Choroid plexus epithelial cell (primary cell): ENCODE measurements around a stretch of chr7.

GRCh38 chr7:158753050-158754215, 48.8 kb upstream of the NCAPG2 start:
- RRBS, result no CpG with 5 or more reads among the region's 16 CpGs

DNA sequence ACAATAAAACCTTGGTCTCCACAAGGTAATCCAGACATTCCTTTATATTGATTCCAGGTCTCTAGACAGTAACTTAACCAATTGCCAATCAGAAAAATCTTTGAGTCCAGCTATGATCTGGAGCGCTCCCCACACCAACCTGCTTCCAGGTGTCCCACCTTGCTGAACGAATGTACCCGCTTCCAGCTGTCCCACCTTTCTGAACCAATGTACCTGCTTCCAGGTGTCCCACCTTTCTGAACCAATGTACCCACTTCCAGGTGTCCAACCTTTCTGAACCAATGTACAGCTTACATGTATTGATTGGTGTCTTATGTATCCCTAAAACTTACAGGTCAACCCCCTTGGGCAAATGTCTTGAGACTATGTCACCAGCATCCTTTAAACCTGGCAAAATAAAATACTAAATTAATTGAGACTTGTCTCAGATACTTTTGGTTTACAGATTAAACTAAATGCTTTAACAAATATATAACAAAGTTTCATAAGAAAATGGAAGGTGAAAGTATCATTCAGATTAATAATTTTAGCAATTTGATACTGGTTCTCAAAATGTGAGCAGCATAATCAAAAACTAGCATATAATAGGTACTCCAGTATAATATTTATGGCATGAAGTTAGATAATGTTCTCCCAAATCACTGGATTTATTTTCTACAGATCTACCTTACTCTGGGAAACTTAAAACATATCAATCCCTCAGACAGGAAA, 11.8 kb downstream of the ESYT2 start:
- RRBS, result no CpG with 5 or more reads among the region's 3 CpGs

DNA sequence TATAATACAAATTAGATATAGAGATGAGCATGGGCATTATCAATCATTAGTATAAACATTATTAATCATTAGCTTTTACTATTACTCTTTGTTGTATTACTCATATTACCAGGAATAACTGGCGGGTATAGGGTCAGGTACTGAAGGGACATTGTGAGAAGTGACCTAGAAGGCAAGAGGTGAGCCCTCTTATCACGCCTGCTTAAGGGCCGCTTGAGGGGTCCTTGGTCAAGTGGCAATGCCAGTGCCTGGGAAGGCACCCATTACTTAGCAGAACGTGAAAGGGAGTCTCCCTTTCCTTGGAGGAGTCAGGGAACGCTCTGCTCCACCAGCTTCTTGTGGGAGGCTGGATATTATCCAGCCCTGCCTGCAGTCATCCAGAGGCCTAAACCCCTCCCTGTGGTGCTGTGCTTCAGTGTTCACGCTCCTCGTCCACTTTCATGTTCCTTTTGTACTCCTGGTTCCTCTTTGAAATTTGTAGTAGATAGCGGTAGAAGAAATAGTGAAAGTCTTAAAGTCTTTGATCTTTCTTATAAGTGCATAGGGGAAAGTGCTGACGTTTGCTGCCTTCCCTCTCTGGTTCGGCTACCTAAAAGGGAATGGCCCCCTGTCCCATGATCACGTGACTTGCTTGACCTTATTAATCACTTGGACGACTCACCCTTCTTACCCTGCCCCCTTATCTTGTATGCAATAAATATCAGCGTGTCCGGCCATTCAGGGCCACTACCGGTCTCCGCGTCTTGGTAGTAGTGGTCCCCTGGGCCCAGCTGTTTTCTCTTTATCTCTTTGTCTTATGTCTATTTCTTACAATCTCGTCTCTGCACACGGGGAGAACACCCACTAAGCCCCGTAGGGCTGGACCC, 5.6 kb upstream of the ESYT2 start:
- RRBS, result no CpG with 5 or more reads among the region's 20 CpGs

DNA sequence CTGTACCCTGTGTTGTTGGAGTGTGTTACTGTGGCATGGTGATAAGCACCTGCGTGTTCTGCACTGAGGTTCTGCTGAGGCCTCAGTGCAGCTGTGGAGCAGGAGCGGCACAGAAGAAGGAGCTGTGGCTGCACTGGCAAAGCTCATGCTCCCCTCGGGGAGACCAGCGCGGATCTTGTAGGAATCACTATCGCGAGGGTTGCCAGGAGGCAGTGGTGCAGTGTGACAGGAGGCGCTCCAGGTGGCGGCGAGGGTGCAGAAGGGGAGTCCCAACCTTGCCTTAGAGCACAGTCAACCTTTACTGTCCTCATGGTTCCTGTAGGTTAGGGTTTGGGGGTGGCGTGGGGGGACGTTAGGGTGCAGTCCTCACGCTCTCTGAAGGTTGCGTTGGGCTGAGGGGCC, 11.0 kb downstream of the DYNC2I1 start:
- RRBS, result no CpG with 5 or more reads among the region's 14 CpGs

DNA sequence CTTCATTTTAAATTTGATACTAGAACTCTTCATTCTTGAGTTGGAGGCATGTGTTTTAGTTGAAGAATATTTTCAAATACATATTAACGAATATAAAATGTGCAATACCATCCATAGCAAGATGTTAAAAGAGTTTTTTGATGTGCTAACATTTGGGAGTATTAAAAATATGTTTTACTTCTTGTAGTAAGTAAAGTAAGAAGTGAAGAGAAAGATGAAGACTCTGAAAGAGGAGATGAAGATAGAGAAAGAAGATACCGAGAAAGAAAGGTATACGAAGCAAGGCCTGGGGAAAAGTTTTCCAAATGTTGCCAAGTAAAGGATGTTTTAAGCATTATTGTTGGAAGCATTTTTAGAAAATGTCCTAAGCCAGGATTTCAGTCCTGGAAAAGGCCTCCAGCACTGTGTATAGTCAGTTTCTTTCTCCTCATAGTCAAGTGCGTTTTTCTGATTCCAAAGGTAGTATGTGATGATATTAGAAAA, 20.1 kb downstream of the DYNC2I1 start:
- RRBS, result no CpG with 5 or more reads among the region's 4 CpGs

DNA sequence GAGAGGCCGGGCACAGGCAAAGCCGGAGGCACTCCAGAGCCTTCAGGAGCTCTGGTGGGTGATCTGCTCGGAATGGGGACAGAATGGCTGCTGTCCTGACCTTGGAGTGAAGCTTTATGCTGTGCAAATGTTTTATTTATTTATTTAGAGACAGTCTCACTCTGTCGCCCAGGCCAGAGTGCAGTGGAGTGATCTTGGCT, 55.4 kb downstream of the DYNC2I1 start:
- RRBS, result no CpG with 5 or more reads among the region's 4 CpGs

DNA sequence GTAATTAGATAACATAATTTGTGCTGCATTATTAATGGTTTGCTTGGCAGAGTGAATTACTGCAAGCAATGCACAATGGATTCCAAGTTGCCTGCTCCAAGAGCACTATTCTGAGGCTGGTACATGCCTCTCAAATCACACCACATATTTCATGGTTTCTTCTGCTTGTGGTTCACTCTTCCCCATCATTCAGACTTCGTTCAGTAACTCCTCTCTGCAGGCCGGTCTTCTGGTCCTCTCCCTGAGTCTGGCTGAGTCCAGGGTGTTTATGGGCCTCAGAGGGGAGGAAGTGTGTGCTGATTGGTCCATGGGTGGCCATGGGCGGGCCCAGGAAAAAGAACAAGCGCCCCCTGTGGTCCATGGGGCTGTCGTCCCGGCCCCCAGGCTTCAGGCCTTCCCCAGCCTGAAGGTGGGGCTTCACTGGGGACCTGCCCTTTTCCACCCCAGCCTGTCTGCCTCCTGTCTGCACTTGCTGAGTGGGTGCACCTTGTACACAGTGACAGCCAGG, 123.8 kb downstream of the VIPR2 start:
- RRBS, result no CpG with 5 or more reads among the region's 6 CpGs

- RRBS, result no CpG with 5 or more reads among the region's 15 CpGs
Measured at GRCh38 chr7:159068204-159068867, 76.3 kb downstream of the VIPR2 start.

DNA sequence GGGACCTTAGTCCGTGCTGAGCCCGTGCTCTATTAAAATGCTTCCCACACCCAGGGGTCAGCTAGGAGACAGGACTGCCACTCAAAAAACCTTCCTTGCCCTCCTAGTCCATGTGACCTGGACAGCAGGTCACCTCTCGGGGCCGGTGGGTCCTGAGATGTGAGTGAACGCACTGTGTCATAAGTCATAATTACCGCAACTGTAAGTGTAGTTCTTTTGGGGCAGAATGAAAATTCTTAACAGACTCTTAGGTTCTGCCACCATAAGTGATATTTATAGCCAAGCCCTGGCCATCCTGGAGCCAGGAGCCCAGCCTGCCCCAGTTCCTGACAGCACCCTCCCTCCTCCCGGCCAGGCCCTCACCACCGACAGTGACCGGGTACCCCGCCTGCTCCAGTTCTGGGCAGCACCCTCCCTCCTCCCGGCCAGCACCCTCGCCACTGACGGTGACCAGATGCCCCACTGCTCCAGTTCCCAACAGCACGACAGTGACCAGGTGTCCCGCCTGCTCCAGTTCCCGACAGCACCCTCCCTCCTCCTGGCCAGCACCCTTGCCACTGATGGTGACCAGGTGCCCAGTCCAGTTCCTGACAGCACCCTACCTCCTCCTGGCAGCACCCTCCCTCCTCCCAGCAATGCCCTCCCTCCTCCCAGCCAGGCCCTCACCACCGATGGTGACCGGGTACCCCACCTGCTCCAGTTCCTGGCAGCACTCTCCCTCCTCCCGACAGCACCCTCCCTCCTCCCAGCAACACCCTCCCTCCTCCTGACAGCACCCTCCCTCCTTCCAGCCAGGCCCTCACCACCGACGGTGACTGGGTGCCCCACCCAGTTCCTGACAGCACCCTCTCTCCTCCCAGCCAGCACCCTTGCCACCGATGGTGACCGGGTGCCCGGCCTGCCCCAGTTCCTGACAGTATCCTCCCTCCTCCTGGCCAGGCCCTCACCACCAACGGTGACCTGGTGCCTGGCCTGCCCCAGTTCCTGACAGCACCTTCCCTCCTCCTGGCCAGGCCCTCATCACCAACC, 40.4 kb downstream of the VIPR2 start:
- RRBS, result 67% methylated on average over 1 of the region's 25 CpGs

DNA sequence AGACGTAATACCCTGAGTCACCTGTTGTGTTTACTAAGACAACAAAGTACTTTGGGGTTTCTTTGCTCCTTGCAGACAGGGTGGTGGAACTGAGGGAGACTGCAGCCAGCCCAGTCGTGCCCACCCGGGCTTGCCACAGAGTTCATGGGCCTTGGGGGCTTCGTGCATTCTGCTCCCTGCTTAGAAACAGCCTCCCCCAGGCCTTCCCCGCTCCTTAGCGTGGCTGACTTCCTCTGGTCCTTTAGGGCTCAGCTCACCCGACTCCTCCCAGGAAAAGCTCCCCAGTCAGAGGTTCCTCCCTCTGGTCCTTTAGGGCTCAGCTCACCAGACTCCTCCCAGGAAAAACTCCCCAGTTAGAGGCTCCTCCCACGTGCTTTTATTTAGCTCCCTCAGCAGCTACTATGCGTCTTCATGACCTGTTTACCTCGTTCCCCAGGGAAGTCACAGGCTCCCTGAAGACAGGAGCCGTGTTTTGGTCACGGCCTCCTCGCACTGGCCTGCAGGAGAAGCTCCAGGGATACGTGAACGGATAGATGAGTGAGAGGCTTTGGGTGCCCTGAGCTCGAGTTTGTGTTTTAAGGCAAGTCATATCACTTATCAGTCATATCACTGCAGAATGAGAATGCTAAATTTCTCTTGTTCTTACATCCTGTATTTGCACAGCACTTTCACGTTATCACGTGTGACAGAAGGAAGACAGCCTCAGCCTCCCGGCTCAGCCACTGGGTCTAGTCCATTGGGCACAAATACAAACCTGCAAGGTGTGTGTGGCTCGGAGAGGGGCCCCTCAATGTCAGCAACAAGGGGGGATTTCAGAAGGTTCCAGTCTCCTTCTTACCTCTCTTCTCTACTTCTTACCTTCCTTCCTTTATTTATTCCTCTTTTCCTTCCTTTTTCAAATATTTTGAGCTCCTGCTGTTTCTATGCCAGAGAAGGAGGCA, 52.7 kb upstream of the VIPR2 start:
- RRBS, result no CpG with 5 or more reads among the region's 20 CpGs